Neutrophil (primary cell): Measurements from ENCODE around the gene RASAL1.

DNA sequence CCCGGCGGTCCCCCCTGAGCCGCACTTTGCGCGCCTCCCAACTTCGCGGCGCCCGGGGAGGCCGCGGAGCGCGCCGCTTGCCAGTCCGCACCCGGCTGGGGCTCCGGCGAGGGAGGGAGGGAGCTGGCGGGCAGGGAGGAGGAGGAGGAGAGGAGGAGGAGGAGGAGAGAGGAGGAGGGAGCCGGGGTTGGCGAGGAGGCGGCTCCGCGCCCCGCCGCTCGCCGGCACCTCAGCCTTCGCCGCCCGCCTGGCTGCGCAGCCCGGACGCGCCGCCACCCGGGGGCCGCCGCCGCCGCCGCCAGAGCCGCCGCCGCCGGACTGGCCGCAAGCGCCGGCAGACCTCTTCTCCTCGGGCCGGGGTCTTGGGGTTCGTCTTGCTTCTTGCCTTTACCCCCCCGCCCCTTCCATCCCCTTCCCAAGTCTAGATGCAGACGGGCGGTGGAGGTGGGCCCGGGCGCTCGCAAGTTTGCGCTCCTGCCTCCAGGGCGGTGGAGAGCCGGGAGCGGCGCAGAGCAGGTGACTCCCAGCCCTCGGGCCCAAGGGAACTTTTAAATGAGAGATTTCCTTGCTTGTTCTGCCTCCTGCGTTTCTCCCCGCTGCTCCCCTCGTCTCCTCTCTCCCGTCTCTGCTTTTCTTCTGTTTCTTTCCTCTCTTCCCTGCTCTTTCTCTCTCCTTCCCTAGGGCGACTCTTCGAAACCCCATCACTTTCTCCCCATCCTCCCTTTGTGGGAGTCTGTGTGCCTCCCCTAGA lies 789 bp downstream of the CUX2 start:
- PRO-cap, result no peak

- PRO-cap, result no peak
Observed at GRCh38 chr12:111314835-111315414, 54.0 kb downstream of the PHETA1 start.

- PRO-cap, result no peak
Observed at GRCh38 chr12:111360342-111360902, 8.5 kb downstream of the PHETA1 start.

GRCh38 chr12:111406764-111407747 lies 1.3 kb downstream of the SH2B3 start:
- PRO-cap, result unidirectional peak, minus-strand start at chr12:111407146

- PRO-cap, result no peak
Observed at GRCh38 chr12:111430101-111430735, 24.5 kb downstream of the SH2B3 start.

- PRO-cap, result no peak
Observed at GRCh38 chr12:111436513-111437359, 31.0 kb downstream of the SH2B3 start.

GRCh38 chr12:111447997-111448837 lies 42.5 kb downstream of the SH2B3 start:
- PRO-cap, result no peak

DNA sequence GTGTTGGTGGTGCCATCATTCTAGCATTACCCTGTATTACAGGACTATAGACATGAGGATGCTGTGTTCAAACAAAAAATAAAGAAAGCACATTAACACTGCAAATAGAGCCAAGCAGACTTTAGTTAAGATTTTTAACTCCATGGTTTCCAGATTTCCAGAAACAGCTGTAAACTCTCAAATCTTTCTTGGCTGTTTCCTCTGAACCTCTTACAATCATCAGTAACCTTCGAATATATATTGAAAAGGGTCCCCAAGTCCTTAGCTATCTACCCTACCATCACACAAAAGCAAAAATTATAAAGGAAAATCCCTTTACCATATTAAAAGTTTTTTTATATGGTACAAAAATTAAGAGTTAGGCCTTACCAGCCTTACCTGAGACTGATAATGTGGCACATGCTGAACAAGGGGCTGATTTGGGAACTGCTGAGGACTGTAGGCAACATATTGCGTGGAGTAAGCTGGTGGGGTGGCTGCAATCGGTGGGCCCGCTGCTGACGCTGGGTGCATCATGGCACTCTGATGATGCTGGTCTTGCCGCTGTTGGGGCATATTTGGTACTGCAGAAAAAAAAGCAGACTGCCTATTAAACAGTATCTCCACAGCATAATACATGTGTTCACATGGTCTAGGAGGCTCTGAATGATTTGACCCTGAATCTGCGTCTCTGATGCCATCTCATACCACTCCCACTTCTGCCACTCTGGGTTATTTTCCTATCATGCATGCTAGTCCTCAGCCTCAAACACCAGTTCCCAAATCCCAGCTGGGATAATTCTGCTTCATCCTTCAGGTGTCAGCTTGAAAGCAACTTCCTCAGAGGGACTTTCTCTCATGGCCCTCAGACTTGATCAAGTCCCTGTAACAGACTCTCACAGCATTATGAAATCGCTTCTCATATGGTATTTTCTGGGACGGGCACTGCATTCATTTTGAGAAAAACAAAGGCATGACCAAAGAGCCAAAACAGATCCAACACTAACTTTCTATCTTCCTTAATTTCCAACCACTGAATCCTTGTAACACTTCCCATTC lies 64.8 kb downstream of the SH2B3 start:
- PRO-cap, result no peak

DNA sequence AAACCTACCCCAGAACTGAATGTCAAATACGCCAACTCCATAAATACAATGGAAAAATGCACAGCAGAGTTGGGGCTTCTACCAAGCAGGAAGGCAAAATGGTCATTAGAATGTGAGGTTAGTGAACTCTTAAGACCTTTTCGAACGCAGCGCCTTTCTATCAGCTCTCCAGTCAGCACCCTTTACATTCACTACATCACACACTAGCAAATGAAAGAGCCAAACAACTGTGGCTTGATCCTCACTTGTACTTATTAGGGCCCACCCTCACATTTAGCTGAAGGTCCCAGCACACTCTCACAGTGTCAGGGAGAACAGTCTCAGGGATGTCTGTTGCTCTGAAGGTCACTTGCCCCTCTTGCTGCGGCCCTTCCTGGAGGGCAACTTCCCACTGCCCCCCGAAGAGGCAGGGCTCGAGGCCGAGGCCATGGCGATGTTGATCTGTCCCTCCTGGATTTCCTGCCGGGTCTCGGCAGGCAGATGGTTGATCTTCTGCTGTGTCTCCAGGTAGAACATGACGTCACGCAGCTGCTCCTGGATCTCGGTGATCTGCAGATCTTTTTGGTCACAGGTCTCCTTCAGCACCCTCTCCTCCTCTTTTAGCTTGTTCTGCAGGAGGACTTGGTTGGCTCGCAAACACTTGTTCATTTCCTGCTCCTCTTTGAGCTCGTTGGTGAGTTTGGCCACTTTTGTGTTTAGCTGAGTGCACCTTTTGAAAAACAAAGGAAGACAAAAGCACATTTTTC lies 41.7 kb downstream of the BRAP start:
- PRO-cap, result no peak

- PRO-cap, result no peak
Observed at GRCh38 chr12:111663609-111664189, 22.1 kb downstream of the BRAP start.

- PRO-cap, result no peak
Observed at GRCh38 chr12:111686650-111686975, 760 bp downstream of the ACAD10 start.

- PRO-cap, result no peak
Observed at GRCh38 chr12:111715280-111715620, 29.4 kb downstream of the ACAD10 start.

DNA sequence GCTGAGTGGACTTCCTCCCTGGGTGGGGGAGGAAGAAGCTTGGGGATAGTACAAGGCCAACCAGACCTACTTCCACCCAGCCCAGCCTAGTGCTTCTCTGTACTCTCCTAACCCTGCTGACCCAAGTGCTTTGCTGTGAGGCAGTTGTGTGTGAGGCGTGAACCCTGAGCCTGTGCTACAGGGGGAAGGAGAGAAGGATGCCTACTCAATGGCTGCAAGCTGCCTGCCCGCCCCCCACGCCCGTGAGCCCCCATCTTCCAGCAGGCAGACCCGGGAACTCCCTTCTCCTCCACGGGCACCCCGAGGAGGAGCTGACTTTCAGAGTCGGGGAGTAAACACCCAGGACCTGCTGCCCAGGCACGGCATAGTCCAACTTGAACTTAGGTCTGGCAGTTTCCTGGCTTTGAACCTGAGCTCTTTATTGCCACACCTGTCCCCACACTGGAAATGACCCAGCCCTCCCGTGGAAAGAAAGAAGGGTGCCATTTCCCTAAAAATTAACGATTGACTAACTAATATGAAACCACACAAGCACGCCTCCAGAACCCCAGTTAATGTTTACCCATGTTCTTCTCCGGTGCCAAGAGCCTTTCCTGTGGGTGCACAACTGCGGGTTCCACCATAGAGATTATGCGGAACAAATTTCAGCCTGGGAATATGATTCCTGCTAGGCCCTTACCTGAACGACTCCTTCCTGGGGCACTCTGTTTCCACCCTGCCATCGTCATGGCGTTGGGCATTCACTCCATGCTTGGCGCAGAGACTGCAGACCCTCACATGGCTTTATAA lies 10.8 kb downstream of the ALDH2 start:
- PRO-cap, result no peak

GRCh38 chr12:111851490-111852165 lies 9.6 kb downstream of the MAPKAPK5 start:
- PRO-cap, result no peak

DNA sequence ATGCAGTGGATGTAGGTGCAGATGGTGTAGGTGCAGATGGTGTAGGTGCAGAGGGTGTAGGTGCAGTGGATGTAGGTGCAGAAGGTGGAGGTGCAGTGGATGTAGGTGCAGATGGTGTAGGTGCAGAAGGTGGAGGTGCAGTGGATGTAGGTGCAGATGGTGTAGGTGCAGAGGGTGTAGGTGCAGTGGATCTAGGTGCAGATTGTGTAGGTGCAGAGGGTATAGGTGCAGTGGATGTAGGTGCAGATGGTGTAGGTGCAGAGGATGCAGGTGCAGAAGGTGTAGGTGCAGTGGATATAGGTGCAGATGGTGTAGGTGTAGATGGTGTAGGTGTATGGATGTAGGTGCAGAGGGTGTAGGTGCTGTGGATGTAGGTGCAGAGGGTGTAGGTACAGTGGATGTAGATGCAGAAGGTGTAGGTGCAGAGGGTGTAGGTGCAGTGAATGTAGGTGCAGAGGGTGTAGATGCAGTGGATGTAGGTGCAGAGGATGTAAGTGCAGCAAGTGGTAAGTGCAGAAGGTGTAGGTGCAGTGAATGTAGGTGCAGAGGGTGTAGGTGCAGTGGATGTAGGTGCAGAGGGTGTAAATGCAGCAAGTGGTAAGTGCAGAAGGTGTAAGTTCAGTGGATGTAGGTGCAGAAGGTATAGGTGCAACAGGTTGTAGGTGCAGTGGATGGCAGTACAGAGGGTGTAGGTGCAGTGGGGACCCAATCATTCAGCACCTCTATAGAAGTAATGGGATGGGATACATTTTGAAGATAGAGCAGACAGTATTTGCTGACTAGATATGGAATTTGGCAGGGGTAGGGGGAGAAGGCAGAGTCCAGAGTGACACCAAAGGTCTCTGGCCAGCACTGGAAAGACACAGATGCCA lies 85.2 kb downstream of the HECTD4 start:
- PRO-cap, result no peak

DNA sequence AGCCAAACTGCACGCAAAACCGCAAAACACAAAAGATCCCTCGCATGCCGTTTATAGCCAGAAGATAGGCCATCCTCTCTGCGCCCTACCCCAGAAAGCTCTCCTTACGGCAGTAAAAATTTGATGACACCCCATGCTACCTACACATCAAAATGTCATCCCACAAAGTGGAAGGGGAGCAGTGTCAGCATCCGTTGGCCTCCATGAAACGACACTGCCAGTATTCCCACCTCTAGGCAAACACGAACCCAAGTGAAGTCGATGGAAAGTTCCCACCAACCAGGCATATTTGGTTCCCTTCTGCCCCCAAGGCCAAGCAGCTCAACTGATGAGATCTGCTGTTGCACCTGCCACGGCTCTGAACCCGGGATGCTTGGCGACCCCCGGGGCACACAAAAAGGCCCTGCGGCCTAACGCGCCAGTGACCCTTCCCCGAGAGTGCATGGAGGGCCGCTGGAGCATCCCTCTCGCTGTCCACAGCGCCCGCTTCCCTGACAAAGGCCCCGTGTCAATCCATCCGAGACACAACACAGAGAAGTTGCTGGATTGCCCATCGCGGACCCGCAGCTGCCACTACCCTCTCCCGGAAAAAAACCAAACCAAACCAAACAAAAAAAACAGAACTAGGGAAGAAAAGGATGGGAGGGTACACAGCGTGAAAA lies 1.2 kb downstream of the HECTD4 start:
- PRO-cap, result no peak

DNA sequence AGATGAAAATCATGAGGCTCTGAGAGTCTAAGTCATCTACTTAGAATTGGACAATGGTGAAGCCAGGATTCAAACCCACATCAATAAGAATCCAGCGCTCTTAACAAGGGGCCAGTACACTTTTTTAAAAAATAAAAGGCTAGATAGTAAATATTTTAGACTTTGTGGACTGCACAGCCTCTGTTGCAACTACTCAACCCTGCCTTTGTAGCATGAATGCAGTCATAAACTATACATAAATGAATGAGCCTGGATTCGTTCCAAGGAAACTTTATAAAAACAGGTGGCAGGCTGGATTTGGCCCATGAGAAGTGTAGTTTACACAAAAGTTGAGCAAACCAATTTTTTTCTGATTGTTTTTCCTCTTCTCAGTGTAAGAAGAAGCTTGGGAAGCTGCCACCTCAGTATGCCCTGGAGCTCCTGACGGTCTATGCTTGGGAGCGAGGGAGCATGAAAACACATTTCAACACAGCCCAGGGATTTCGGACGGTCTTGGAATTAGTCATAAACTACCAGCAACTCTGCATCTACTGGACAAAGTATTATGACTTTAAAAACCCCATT lies 9.5 kb downstream of the OAS1 start:
- PRO-cap, result no peak

DNA sequence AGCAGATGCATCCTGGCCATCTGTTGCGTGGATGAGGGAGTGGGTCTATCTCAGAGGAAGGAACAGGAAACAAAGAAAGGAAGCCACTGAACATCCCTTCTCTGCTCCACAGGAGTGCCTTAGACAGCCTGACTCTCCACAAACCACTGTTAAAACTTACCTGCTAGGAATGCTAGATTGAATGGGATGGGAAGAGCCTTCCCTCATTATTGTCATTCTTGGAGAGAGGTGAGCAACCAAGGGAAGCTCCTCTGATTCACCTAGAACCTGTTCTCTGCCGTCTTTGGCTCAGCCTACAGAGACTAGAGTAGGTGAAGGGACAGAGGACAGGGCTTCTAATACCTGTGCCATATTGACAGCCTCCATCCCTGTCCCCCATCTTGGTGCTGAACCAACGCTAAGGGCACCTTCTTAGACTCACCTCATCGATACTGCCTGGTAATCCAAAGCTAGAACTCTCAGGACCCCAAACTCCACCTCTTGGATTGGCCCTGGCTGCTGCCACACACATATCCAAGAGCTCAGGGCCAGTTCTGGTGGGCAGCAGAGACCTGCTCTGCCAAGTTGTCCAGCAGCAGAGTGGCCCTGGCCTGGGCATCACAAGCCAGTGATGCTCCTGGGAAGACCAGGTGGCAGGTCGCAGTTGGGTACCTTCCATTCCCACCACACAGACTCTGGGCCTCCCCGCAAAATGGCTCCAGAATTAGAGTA lies 6.7 kb upstream of the OAS2 start:
- PRO-cap, result no peak

GRCh38 chr12:113135172-113136089 lies at the start of gene RASAL1:
Gene RASAL1 (minus strand): TSS chr12:113135761.
- PRO-cap, result no peak

GRCh38 chr12:113136884-113137337 lies 1.4 kb upstream of the RASAL1 start:
- PRO-cap, result no peak